Paraaortic lymph node (tissue), 1 donor: ENCODE results near the genes TSPYL4, TSPYL1, CALHM5, TRAPPC3L and ROS1.

DNA sequence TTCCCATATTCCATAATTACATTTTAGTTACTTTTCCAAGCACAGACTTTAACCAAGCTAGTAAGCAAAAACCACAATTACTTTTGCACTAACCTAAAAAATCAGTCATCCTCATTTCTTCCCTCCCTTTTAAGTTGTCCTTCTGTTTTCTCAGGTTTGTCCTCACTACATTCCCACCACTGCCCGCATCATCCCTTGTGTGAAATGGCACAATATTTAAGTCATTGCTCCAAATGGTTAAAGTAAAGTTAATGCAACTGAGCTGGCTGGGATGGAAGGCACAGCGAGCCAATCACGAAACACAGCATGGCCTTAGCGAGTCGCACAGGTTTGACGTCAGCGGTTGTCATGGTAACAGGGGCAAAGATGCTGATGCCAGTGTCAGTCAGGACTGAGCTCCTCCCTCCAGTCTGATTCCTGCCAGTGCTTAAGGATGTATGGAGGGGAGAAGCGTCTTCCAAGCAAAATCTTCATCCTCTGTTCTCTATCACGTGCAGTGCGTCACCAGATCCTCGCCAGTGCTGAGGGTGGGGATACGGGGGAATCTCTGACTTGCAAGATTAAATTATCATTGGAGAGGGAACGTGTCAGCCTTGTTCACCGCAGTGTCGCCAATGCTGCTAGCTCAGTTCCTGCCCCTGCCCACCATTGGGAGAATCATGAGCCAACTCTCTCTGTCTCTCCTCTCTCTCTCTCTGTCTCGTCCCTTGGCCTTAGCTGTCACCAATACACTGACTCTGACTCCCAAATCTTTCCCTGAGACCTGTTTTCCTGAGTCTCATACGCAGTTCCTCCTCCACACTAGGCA lies 24.6 kb downstream of the TSPYL4 start:
- PRO-cap = no peak

DNA sequence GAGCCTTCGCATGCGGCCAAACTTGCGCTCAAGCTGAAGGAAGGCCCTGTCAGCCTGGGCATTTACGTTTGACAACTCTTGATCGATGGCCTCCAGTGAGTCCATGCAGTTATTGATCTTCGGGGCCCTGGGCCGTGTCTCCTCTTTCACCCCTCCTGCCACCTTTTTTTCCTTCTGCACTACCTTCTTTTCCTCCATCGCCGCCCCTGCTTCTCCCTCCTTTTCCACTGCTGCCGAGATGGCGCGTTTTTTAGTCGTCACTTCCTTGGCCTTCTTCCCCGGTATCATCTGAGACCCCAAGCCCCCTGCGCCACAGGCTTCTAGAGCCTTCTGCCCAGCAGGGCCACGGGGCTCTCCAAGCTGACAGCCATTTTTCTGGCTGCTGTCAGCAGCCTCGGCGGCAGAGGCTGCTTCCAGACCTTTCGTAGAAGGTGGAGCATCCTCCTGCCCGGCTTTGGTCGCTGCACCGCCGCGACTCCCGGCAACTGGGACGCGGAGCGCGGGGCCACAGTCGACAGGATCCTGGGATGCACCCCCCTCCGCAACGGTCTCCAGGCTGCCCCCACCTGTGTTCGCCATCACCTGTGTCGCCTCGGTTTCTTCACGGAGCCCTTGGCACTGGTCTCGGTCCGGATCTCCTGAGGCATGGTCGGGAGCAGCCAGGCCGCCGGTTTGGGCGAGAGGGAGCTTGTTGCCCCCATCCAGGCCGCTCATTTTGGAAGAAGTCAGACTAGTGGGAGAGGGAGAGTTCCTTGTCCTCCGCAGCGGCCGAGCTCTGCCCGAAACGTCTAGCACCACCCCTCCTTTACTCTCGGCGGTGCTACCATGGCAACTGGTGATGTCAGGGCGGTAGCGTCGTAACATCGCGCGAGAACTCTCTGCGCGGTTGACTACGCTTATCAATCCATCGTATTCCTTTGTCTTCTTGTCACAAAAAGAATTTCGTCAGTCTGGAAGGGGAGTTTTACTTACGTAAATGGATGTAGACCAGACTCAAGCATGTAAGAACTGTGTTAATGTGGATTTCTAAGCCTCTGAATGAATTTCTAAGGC lies at the start of gene TSPYL4:
Gene TSPYL4, minus strand, starts transcription at position 781 of the 1,053 bp plus-strand sequence.
- PRO-cap = bidirectional peak, plus-strand start at position 948 of the sequence, minus-strand start at position 777 of the sequence

DNA sequence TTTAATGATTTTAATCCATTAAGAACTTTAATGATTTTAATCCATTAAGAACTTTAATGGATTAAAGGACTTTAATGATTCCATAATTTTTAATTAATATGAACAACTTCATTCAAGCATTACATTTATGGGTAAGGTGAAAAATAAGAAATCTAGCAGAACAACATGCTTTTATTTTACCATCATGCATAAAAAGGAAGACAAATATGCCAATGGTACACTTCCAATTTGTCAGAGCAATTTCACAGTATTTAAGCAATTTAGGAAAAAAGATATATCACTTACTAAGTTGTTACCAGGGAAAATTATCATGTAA lies 3.2 kb downstream of the TSPYL1 start:
- PRO-cap = no peak

- PRO-cap = no peak
Observed at GRCh38 chr6:116278696-116279229, 967 bp downstream of the TSPYL1 start.

DNA sequence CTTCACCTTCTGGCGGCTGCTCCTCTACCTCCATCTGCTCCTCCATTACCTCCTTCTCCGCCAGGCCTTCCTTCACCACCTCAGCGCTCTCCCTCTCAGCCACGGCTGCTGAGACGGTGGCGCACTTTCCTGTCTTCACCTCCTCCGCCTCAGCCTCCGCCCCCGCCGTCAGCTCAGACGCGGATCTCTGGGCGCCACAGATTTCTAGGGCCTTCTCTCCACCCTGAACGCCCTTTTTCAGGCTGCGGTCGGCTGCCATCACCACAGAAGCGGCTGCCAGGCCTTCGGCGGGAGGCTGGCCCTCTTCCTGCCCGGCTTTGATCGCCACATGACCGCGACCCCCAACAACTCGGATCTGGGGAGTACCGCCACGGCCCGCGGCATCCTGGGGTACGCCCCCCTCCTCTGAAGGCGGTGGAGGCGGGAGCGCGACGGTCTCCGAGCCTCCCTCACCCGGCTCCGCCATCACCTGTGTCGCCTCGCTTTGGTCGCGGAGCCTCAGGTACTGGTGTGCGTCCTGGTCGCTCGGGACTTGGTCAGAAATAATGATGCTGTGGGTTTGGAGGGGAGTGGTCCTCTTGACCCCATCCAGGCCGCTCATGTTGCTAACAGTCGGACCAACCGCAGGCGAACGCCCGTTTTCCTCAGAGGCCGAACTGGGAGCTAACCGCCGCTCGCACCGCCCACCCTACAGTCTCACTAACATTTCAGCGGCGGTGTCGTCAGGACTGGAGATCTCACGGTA lies at the start of gene TSPYL1:
Gene TSPYL1, minus strand, starts transcription at position 701 of the 745 bp plus-strand sequence.
- PRO-cap = bidirectional peak, plus-strand start at position 266 of the sequence, minus-strand start at position 107 of the sequence; bidirectional peak, plus-strand start outside the sequence, minus-strand start at position 701 of the sequence

DNA sequence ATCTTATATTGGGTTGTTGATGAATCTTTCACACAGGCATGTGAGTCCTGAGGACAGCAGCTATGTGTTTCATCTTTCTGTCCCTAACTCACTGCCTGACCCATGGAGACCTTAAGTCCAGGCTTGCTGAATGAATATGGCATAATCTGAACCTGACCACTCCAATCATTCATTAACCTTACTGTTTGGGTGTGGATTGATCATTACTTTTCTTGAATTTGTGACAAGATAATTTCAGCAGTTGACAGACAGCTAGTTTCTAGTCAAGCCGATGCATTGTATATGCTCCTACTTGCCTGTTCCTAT lies 27.3 kb upstream of the TSPYL1 start:
- PRO-cap = no peak

DNA sequence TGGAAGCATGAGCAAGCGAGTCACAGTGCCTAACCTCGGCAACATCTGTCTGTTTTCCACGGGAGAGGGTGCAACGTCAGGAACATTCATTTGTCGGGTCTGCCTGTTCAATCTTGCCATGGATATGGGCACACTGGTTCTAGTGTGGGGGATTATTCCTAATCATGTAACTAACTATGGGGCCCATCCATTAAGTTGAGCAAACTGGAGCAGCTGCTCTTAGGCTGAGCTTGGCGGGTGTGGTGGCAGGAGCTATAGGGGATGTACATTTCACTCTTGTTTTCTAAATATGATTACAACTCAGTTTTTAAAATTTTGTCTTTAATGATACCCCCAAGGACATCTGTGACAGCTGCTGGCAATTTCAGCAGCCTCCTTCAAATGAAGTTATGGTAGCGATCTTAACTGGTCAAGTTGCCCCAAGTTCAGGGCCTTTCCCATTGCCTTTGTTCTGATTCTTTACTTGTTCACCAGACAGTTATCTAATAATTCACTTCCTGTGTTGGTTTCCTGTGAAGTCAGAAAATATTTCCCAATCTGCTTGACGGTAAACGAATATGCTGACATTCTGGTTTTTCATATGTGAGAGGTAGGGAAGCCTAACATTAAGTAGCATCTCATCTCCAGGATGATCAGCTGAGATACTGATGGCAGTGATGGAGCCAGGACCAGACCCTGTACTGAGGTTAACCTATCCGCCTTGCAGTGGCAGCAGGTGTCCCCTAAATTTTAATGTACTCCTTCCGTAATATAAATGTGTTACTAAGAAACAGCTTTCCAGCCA lies 21.7 kb downstream of the DSE start:
- PRO-cap = bidirectional peak, plus-strand start at position 583 of the sequence, minus-strand start at position 453 of the sequence

DNA sequence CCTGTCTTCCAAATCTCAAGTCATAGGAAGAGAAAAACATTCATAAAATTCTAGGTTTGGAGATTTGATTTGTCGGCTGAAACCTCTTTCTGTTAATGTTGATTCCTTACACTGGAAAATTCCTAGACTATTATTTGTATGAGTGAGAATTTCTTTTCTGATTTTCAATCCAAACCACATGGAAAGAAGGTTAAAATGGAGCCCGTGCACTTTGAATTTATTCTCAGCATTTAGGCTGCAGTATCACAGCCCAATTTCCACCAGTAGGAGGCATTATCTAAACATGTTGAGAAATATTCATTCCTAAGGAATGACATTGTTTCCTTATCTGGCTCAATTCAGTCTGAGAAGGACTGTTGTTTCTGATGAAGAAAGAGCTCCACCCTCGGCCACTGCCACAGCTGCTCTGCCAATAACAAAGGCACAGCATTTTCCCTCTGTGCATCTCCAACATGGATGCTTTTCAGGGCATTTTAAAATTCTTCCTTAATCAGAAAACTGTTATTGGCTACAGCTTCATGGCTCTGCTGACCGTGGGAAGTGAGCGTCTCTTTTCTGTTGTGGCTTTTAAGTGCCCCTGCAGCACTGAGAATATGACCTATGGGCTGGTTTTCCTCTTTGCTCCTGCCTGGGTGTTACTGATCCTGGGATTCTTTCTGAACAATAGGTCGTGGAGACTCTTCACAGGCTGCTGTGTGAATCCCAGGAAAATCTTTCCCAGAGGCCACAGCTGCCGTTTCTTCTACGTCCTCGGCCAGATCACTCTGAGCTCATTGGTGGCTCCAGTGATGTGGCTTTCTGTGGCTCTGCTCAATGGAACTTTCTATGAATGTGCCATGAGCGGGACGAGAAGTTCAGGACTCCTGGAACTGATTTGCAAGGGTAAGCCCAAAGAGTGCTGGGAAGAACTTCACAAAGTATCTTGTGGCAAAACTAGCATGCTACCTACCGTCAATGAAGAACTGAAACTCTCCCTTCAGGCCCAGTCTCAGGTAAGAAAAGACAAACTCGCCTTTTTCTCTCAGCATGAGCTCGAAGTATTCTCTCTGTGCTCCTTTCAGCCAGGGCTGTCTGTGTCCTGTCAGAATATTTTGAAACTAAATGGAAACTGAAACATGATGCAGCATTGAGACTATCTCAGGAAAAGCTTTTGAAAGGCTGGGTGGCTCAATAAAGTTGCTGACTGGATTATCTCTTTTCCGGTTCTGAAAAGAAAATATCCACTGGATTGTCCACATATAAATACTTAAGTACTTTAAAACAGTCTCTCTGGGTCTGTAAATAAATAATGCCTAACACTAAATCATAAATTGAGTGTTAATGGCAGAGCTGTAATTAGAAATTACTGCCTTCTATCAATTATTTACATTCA lies at the start of gene CALHM5:
Gene CALHM5, plus strand, starts transcription at position 395 of the 1,372 bp plus-strand sequence.
- PRO-cap = unidirectional peak, plus-strand start at position 398 of the sequence; bidirectional peak, plus-strand start at position 826 of the sequence, minus-strand start at position 798 of the sequence

DNA sequence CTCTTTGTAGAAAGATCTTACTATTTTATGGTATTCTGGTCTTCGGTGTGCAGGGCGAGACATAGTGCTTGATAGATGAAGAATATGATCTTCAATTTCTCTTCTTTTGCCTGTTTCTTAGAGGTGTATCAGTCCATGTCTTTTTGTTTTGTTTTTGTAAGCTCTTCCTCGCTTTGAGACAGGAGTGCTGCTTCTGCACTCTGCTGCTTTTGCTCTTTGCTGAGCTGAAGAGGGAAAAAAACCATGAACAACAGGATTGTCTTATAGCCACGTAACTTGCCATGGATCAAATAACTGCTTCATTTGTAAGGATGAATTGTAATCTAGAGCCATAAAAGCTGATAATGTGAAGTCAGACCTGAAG lies at the start of gene TRAPPC3L:
Gene TRAPPC3L, minus strand, starts transcription at position 233 of the 364 bp plus-strand sequence.
- PRO-cap = no peak

- PRO-cap = no peak
Observed at GRCh38 chr6:117425862-117426137, at the start of gene ROS1. Gene ROS1, minus strand, starts transcription at chr6:117425942.

GRCh38 chr6:117483678-117484108 lies 1.2 kb downstream of the DCBLD1 start:
- PRO-cap = no peak

- PRO-cap = no peak
Observed at GRCh38 chr6:117615795-117616455, 13.6 kb upstream of the GOPC start.

DNA sequence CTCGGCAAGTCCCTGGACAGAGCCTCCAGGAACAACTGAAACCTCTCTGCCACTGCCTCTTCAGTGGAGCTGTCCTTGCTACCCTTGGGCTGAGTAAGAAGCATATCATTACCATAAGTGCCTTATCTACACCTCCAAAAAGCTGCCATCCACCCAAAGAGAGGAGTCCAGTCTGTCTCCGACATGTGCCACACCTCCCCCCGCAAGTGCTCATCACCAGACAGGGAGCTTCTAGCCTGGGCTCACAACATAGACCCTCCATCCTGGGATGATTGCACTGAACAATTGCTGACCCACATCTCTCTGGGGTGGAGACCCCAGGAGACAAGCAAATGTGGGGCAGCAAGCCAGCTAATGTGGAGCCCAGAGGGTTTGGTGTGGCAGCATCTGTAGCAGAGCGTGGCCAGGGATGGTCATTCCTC lies 140.1 kb upstream of the PLN start:
- PRO-cap = no peak

- PRO-cap = no peak
Observed at GRCh38 chr6:118744448-118745252, 93.3 kb upstream of the CEP85L start.

GRCh38 chr6:118810267-118810973 lies 83.5 kb upstream of the ASF1A start:
- PRO-cap = unidirectional peak, plus-strand start at chr6:118810673

- PRO-cap = unidirectional peak, plus-strand start at chr6:118893196
Observed at GRCh38 chr6:118893046-118893272, 993 bp upstream of the ASF1A start.

DNA sequence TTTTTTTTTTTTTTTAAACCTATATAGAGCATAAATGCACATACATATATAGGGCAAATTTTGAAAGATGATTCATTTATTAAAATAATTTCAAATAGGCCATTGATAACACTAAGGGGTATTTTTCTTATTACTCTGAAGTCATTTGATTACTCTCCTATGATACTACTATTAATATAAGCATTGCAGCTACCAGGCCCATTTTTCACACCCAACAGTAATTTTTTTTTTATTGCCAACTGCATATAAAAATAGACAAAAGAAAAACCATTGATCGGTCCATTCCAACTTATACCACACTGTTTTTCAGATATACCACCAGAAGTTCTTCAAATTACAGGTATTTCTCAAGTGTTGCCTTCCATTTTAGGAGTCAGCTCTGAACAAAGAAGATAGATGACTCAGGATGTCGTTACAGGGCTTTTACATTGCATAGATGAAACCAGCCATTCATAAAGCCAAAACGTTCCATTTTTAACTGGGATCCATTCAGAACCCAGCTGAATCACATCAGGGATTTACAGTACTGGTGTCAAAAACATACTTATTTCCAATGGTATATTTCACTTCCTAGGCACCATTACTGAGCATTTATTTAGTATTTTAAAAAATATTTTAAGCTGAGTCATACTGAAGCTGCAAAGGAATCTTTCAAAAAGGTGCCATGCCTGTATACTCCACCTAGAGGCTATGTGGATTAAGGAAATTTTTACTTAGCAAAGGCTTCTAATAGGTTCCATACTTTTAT lies 2.3 kb downstream of the ASF1A start:
- PRO-cap = no peak

DNA sequence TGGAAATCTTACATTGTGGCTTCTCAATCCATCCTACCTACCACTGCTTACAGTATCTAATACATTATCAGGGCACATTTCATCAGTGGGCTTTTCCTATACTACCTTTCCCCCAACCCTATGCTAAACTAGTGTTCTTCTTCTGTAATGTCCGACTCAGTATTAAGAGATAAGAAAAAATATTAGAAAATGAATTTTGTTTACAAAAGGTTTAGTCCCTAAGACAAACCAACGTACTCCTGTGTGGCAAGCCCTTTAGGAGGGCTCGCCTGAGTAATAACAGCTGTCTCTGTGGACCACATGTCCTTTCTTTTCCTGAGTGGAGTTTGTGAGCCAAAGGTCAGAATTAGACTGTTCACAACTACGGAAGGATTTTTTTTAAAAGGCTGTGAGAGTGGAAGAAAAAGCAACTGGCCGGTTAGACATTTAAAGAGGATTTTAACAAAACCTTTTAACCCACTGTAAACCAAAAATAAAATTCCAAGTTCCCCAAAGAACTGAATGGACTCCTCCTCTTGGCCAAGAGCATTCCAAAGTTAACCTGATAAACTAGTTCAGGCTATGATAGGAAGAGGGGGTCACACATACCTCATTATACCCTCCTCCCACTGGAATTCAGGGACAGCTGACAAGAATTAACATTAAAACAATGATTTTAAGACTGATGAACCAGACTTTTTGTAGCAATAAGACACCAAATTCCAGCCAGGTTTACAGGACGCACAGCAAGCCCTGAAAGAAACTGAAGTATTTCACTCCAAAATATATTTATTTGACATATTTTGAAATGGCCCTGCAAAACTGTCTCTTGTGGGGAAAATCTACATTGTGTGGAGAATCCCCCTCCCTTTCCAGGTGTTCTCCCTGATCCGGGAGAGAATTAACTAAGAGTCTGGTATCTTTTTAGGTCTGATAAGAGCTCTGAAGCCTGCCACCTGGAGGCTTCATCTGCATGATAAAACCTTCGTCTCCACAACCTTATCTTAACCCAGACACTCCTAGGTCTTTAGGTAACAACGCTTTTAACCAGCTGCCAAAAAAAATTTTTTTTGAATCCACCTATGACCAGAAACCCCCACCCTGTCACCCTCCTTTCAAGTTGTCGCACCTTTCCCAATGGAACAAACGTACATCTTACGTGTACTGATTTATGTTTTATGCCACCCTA lies 43.4 kb downstream of the FAM184A start:
- PRO-cap = no peak

GRCh38 chr6:119218458-119219348 lies 130.9 kb downstream of the MAN1A1 start:
- PRO-cap = no peak

- PRO-cap = no peak
Observed at GRCh38 chr6:119278518-119279633, 70.7 kb downstream of the MAN1A1 start.